Measurements from ENCODE around the genes FADD, SHANK2 and LRRC51.

- RRBS = no CpG with 5 or more reads among the region's 14 CpGs
Measured at GRCh38 chr11:70142027-70142713, 60.9 kb upstream of the FADD start.

DNA sequence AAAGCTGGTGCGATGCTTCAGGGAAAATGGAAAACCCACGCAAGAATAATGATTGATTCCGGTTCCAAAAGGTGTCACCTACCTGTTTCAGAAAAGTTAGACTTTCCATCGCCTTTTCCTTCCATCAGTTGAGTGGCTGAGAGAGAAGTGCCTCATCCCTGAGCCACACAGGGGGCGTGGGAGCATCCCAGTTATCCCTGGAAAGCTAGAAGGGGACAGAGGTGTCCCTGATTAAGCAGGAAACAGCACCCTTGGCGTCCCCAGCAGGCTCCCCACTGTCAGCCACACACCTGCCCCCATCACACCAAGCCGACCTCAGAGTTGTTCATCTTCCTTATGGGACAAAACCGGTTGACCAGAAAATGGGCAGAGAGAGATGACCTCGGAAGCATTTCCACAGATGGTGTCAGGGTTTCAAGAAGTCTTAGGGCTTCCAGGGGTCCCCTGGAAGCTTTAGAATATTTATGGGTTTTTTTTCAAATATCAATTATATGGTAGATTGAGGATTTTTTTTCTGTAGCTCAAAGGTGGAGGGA, 14.6 kb upstream of the FADD start:
- RRBS = no CpG with 5 or more reads among the region's 9 CpGs

- RRBS = under 1% methylated on average over 5 of the region's 48 CpGs
Measured at GRCh38 chr11:70202979-70203403, at the start of gene FADD. Gene FADD, plus strand, starts transcription at chr11:70203296.

- RRBS = 97% methylated on average over 2 of the region's 15 CpGs
Measured at GRCh38 chr11:70204979-70205595, 2.0 kb downstream of the FADD start.

DNA sequence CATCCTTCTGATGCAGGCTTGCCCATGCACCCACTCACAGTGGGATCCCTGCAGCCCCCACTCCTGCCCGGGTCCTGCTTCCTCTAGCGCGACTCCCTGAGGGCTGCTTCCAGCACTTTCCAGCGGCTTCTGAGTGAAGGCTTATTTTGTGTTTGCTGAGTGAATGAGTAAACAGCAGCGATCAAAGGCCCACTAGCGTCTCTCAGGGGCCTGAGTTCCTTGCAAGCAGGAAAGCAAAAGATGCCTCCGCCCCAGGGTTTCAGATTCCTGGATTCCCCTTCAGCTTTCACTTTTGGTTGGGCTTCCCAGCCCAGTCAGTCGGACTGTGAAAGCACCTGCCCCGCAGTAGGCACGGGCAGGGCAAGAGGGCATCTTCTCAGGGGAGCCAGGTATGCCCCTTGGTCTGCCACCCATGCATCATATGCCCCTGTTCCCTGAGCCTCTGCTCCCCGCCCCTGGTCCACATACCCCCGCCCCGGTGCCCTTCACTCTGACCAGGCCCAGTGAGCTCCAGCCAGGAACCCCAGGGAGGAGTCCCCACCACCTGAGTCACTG, 9.2 kb downstream of the FADD start:
- RRBS = no CpG with 5 or more reads among the region's 13 CpGs

- RRBS = no CpG with 5 or more reads among the region's 11 CpGs
Measured at GRCh38 chr11:70314808-70315209, 44.3 kb downstream of the PPFIA1 start.

GRCh38 chr11:70330054-70330458, 59.6 kb downstream of the PPFIA1 start:
- RRBS = no CpG with 5 or more reads among the region's 6 CpGs

DNA sequence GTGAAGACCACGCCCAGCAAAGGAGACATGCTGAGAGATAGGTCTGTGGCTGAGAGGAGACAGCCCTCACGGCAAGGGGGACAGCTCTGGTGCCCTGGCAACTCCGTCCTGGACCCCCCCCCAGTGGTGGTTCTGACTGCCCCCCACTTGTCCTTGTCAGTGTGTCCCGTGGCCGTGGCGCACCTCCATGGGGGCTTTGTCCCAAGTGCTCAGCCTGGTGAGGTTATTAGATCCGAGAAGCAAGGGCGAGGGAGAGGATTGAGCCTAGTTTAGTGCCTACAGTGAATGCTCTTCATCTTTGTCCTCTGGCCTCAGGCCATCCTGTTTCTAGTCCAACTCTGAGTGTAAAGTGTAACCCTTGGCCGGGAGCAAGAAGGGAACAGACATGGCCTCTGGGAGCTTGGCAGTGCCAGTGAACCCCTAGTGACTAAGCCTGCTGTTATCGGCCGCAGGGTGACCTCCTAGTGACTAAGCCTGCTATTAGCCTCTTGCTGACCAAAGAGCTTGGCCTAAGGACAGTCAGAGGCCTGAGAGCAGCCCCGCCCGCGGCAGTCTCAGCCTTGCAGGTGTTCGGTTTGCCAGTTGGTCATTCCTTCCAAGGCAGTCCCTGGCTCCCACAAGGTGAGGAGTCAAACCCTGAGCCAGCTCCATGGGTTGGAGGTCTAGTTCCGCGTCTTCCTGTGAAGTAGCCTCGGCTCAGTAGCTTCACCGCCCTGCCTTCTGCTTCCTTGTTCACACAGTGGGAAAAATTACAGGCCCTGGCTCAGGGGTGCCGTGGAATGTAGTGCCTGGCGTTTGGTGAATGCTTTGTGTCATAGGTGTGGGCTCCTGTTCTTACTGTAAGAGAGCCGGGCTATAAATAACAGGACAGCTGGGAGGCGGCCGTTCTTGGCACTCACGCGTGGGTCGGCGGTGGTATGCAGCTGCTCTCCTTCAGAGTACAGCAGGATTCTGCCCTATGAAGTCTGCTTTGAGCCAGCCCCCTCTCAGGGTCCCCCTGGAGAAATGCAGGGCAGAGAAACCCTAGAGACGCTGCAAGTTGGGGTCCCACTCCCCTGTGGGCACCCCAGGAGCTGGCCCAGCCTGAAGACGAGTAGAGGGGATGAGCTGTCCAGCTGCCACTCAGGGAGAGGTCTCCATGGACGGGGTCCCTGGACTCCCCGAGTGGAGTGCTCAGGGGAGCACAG, 83.9 kb downstream of the CTTN start:
- RRBS = no CpG with 5 or more reads among the region's 32 CpGs

- RRBS = no CpG with 5 or more reads among the region's 23 CpGs
Measured at GRCh38 chr11:70567557-70568436, 169.5 kb downstream of the CTTN start.

DNA sequence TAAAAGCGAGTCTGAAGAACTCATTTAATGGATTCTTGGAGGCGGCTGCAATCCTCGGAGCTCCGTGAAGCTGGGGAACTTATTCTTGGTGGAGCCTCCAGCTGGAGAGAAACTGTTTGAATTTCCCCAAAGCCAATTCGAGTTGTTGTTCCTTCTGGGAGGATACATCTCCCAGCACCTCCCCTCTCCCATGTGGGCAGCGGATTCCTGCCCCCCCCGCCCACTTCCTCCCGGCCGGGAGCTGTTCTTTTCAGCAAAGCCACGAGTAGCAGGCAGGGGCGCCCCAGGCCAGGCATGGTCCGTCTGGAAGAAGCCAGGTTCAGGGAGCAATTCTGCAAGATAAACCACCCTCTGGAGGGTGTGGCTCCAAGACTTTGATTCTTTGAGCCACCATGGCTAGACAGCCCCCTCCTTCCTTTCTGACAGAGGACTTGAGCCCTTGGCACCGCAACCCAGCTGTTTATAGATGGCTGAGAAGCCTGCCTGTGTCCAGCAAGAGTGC, 170.2 kb downstream of the CTTN start:
- RRBS = no CpG with 5 or more reads among the region's 13 CpGs

DNA sequence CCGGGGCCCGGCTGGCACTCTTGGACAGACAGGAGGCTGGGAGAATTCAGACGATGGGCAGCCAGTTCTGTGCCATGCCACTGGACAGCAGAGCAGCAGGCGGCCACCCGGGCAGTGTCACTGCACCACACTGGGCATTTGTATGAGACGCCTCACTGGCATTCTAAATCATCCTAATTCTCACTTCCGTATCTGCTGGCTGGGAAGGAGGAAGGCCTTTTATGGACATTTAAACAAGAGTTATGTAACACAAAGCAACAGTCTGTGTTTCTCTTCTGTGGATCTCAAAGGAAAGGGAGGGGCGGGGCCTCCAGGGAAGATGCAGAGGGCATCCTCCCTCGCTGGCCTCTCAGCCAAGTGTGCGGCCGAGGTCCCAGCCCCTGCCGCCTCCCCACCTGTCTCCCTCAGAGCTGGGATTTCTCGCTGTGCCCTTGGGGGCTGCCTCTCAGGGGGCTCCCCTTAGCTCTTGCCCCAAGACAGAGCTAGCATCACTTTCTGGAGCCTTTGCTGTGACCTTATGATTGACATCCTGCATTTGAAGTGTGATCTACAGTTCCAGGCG, 350.2 kb downstream of the SHANK2 start:
- RRBS = 45% methylated on average over 3 of the region's 14 CpGs

- RRBS = no CpG with 5 or more reads among the region's 6 CpGs
Measured at GRCh38 chr11:71220026-71220434, 32.3 kb downstream of the SHANK2 start.

DNA sequence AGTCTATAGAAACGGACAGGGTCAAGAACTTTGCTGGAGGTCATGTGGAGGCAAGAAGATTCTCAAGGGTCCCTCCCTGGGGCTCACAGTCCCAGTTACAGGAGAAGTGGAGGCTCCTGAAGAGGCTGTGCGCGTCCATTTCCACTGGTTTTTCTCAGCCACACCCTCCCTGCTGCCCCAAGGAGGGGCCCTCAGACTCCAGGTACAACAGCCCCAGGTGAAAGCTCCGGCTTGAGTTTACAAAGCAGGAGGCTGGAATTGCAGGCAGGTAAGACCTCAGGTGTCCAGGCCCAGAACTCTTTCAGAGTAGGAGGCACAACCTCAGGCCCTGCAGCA, 3.1 kb downstream of the SHANK2 start:
- RRBS = no CpG with 5 or more reads among the region's 4 CpGs

- RRBS = 4% methylated on average over 45 of the region's 96 CpGs
Measured at GRCh38 chr11:71252305-71253136, at the start of gene SHANK2. Gene SHANK2, minus strand, starts transcription at chr11:71252577.

- RRBS = no CpG with 5 or more reads among the region's 5 CpGs
Measured at GRCh38 chr11:71287203-71287785, 34.9 kb upstream of the SHANK2 start.

GRCh38 chr11:71299344-71299741, 47.0 kb upstream of the SHANK2 start:
- RRBS = no CpG with 5 or more reads among the region's 15 CpGs

DNA sequence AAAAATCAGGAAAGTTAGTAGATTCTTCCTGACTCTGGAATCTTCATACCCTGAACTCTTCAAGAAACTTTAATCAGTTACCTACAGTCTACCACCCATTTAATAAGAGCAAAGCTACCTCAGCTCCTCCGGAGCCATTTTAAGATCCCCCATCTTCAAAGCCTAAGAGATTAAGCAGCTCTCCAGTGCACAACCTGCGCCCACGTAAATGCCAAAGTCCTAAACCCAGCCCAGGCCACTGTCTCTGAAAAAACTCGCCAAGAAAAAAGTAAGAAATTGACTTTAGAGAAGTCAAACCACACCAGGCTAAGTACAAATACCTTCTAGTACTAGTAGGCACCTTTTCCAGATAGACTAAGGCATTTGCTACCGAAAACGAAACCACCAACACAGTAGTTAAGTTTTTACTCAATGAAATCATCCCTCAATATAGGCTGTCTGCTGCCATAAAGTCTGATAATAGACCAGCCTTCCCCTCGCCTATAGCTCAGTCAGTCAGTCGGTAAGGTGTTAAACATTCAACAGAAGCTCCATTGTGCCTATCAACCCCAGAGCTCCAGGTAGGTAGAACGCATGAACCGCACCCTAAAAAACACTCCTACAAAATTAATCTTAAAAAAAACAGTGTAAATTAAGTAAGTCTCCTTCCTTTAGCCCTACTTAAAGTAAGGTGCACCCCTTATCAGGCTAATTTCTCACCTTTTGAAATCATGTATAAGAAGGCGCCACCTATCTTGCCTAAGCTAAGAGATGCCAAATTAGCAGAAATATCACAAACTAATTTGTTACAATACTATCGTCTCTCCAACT, 122.1 kb upstream of the DEFB108B start:
- RRBS = no CpG with 5 or more reads among the region's 12 CpGs

DNA sequence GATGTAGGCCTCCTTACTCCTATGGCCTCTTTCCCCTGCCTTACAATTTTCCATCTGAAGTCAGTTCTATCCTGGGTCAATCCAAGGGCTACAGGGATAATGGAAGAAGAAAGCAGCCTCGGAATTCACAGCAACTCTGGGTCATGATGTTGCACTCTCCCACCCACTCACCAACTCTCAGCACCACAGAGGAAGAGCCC, 24.4 kb downstream of the IL18BP start:
- RRBS = no CpG with 5 or more reads among the region's 1 CpG

- RRBS = 2% methylated on average over 11 of the region's 67 CpGs
Measured at GRCh38 chr11:72080272-72081279, at the start of gene LRRC51. Gene LRRC51, plus strand, starts transcription at chr11:72080850.